ENCODE data around the genes KRT25, KRT10, KRTAP2-3, KRTAP4-12, KRTAP29-1 and KRT16.

DNA sequence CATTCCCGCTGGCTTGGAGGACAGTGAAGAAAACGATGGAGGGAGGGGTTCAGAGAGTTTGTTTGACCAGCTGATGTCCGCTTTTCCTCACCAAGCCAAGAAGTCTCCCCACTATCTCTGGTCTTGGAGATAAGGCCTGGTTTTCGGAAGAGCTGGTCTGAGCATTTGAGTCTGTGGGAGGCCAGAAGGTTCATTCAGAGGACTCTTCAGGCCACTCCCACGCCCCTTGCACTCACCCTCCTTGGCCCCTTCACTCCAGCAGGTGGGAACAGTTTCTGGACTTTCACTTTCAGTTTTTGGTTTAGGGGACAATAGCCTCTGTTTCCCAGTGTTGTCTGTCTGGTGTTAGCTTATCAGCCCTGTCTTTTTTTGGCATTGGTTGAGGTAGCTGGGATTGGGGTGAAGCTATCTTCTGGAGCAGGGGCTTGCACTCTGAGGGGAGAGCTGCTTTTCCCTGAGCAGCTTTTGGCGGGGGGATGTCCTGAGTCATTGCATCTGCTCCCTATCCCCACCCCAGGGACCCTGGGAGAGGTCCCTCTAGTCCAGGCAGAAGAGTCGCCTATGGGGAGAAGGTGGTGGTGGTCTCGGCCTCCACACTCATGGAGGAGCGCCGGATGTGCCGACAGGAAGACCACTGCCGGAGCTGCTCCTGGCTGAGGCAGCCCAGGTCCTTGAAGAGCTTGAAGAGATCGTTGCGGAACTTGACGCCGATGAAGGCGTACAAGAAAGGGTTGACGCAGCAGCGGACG is 10.9 kb downstream of the CCR7 start:
- PRO-cap = no peak
- RAMPAGE, long total RNA, 4 experiments = no peak in any of the 4 experiments

GRCh38 chr17:40556777-40557488 is 8.3 kb downstream of the CCR7 start:
- PRO-cap = bidirectional peak, plus-strand start at chr17:40557133, minus-strand start at chr17:40557074
- RAMPAGE, long total RNA, 4 experiments = no peak in any of the 4 experiments

- PRO-cap = no peak
- RAMPAGE, long total RNA, 4 experiments = no peak in any of the 4 experiments
Observed at GRCh38 chr17:40608485-40609003, 39.1 kb downstream of the SMARCE1 start.

DNA sequence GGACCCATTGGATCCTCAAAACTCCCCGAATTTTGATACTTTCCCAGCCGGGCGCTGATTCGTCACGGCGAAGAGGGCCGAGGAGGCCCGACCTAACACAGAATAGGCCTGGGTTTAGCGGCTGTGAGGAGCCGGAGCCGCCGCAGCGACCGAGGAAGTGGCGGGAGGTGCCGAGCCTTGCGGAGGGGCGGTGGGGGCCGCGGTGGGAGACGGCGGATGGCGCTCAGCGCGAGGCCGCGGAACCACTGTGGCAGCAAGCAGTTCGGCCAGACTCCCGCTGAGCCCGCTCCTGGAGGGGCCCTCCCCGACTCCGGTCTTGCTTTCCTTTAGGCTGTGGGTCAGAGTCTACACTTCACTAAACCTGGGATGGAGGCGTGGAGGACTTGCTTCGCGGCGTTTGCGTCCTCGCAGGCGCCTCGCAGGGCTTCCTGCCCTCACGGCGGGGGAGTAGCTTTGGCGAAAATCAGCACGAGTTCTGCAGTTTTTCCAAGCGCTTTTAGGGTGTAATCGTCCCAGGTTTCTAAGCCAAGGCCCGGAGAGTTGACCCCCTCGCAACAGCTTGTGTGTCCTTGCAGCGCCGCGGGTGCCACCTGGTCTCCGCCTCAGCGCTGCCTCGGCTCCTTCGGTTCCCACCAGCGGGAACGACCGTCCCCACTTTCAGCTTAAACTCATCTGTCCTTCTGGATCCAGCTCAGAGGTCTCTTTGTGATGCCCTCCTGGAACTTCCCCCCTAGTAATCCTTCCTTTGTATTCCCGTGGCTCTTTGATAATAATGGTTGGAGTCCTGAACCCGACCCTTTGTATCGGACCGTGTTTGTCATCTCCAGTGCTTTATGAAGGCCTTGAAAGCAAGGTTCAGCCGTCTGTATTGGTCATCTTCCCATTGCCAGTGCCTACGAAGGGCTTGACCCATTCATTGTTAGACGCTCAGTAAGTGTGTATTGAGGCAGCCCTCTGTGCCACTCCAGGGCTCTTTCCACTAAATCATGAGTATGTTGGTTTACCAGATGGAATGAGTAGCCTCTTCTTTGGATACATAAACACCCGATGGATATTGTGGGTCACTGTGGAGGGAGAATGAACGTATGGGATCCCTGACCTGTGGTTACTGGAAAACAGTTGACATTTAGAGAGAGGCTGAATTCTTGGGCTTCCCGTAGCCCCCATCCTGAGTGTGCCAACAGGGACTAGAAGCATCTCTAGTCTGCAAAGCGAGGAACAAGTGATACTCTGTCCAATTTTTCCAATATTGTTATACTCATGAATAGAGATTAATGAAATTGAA is 805 bp upstream of the SMARCE1 start:
- PRO-cap = bidirectional peak, plus-strand start at position 57 of the sequence, minus-strand start outside the sequence; bidirectional peak, plus-strand start at position 355 of the sequence, minus-strand start at position 302 of the sequence; unidirectional peak, minus-strand start at position 643 of the sequence
- RAMPAGE, long total RNA, 4 experiments = start-site peak on the plus strand in 3 of 4 experiments, centred at positions 82 to 95 of the sequence, 12 to 38 reads per replicate

DNA sequence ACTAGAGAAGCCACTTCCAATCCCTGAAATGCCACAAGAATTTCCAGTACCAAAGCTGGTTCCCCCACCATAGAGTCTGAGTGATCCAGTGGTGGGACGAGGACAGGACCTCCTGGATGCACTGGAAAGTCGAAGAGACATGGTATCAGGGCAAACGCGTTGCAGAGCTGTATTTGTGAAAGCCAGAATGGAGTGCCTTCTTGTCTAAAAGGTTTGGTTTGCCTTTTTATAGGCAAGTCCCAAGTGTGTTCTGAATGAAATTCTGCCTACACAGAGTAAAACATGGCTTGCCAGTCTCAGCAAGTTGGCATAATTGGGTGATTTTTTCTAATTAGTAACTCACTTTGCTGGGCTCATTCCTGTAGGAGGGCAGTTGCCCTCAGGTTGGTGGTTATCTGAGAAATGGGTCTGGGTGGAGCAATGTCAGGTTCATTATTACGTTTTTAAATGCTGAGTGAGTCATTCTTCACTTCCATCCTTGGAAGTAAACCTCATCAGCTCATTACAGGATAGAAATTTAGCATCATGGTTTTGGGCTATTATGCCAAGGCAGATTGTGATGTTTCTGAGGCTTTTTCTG is at the start of gene KRT25:
TSS of gene KRT25 (minus strand) at position 201 of the 580 bp plus-strand sequence.
- PRO-cap = no peak
- RAMPAGE, long total RNA, 4 experiments = no peak in any of the 4 experiments

GRCh38 chr17:40821887-40822983 is at the start of gene KRT10:
KRT10 (minus strand) TSS chr17:40822614.
- PRO-cap = no peak
- RAMPAGE, long total RNA, 4 experiments = no peak in any of the 4 experiments

GRCh38 chr17:40866718-40867210 is 259 bp downstream of the KRT12 start:
- PRO-cap = no peak
- RAMPAGE, long total RNA, 4 experiments = no peak in any of the 4 experiments

DNA sequence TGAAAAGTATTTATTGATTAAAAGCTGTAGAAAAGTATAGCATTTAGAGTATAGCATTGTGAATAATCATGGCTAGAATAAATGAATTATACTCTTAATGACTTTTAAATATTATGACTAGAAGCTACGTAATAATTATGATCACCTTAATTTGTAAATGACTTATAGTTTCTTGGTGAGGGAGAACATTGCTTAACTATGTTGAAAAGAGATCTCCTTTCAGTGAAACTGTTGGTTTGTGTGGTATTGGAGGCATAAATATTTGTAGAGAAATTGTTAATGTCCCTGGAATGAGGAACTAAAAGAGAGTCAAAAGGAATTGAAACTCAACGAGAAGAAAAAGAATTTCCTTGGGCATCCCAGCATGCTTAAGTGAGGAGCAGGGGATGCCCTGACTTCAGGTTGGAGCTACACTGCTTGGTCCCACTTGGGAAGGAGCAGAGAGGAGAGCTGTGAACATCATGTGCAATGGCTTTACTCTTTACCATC is 21.8 kb downstream of the KRT23 start:
- PRO-cap = no peak
- RAMPAGE, long total RNA, 4 experiments = no peak in any of the 4 experiments

DNA sequence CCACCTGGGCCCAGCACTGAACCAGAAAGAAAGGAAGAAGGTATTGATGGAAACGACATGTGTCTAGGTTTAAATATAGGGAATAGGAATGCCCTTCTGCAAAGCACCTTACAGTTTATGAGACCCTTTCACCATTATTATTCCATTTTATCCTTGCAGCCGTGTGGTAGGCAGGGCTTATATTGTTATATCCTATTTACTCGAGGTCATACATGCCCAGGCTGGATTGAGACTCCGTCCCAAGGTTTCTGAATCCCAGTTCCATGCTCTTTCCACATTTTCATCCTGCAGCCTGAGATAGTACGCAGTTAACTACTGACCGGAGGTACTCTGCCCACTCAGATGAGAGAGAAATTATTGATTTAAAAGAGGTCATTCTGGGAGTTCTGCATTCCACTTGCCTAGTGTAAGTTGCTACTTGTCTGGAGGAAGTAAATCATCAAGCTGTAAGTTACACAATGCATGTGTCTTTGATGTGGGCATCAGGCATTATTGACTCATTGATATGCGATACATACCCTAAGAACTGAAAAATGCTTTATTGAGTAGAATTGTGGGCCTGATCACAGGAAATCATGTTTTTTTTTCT is 10.1 kb downstream of the KRT39 start:
- PRO-cap = no peak
- RAMPAGE, long total RNA, 4 experiments = no peak in any of the 4 experiments

DNA sequence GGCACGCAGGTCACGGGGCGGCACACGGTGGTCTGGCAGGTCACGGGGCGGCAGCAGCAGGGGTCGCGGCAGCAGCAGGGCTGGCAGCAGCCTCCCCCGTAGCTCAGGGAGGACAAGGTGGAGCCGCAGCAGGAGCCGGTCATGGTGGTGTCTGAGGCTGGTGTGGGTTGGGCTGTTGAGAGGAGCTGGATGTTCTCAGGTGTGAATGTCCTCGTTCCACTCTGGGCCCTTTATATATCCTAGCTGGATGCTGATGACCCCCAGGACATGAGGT is at the start of gene KRTAP2-3:
TSS of gene KRTAP2-3 (minus strand) at position 207 of the 274 bp plus-strand sequence.
- PRO-cap = no peak
- RAMPAGE, long total RNA, 4 experiments = no peak in any of the 4 experiments

DNA sequence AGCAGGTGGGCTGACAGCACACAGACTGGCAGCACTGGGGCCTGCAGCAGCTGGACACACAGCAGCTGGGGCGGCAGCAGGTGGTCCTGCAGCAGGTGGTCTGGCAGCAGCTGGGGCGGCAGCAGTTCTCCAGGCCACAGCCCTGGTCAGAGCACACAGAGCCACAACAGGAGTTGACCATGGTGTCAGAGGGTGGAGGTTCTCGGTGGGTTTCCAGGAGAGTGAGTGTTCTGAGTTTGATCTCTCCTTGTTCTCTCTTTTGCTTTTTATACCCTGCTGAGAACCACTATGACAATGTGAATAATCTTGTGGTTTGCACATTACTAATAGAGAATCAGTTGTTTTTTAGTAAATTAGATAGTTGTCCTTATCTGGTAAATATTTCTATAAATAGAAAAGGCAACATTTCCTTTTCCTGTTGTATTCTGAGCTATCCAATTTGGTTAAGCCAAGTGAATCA is at the start of gene KRTAP4-12:
TSS of gene KRTAP4-12 (minus strand) at position 241 of the 460 bp plus-strand sequence.
- PRO-cap = no peak
- RAMPAGE, long total RNA, 4 experiments = no peak in any of the 4 experiments

DNA sequence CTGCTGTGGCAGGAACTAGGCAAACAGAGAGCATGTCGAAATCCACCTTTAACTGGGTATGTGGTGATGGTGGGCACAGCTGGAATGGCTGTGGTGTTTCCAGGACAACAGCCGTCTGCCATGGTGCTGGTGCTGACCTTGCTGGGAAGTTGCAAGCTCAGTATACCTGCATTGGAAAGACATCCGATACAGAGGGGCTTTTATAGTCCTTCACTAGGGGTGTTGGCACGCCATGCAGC is at the start of gene KRTAP29-1:
TSS of gene KRTAP29-1 (minus strand) at position 122 of the 239 bp plus-strand sequence.
- PRO-cap = no peak
- RAMPAGE, long total RNA, 4 experiments = no peak in any of the 4 experiments

GRCh38 chr17:41527123-41527452 is 1.0 kb downstream of the KRT19 start:
- PRO-cap = no peak
- RAMPAGE, long total RNA, 4 experiments = no peak in any of the 4 experiments

DNA sequence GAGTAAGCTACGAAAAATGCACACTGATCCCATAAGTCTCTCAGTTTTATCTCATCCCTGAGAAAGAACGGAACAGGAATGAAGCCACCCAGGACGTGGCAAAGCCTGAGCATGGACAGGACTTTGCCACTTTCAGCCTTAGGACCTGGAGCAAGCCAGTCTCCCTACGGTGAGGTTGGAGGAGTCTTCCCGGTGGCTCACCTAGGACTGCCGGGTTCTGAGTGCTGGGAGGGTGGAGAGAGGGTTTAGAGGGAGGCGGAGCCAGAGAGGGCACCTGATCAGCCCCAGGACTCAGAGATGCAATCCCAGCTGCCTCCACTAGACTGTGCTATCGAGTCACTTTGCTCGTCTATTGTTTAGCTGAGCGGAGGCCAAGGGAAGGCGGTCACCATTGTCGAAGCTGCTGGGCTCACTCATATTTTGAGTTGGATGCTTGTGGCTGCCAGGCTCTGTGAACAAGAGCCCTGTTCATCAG is 7.2 kb downstream of the KRT14 start:
- PRO-cap = no peak
- RAMPAGE, long total RNA, 4 experiments = no peak in any of the 4 experiments

DNA sequence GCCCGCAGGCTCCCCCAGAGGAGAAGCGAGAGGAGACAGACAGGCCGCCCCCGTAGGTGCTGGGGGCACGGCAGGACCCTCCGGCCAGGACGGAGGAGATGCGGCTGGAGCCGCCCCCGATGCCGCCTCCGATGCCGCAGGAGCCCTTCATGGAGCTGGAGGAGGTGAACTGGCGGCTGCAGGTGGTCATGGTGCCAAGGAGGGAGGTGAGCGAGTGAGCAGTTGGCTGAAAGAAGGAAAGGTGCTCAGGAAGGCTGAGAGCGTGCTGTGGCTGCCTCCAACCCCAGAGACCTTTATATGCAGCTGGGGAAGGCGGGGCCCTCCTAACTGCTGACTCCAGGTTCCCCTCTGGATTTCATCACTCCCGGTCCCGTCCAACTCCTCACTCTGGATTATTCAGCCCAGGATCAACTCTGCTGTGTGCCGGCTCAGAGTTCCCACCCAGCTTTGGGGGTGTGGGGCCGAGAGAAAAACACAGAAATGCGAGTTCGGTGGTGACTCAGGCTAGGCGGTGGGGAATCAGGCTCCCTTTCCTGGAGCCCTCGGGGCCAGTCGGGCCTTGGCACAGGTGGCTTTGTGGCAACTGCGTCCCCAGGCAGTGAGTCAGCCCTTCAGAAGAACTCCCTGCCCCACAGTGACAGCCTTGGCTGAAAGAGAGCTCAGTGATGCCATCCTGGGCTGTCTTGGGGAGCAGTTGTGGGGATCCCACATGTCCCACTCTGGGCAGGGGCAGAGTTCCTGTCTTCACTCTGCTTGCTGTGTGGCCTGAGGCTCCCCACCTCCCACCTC is at the start of gene KRT16:
TSS of gene KRT16 (minus strand) at position 269 of the 789 bp plus-strand sequence.
- PRO-cap = no peak
- RAMPAGE, long total RNA, 4 experiments = no peak in any of the 4 experiments

DNA sequence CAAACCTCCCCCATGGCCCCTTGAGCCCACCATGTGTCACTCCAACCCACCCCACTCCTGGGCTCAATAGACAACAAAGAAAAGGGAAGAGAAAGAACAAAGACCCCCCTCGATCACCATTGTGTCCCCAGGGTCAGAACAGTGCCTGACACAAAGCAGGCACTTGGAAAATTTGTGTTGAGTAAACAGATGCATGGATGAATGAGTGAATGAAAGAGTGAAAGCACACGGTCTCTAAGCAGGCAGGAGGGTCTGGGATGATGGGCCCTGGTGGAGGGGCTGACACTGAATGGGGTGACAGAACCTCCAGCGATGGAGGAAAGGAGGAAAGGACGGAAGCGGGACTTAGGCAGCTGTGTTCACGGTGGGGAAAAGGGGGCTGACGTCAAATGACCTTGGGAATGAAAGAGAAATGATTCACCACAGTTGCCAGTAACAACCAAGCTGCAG is 6.9 kb upstream of the GAST start:
- PRO-cap = no peak
- RAMPAGE, long total RNA, 4 experiments = no peak in any of the 4 experiments

DNA sequence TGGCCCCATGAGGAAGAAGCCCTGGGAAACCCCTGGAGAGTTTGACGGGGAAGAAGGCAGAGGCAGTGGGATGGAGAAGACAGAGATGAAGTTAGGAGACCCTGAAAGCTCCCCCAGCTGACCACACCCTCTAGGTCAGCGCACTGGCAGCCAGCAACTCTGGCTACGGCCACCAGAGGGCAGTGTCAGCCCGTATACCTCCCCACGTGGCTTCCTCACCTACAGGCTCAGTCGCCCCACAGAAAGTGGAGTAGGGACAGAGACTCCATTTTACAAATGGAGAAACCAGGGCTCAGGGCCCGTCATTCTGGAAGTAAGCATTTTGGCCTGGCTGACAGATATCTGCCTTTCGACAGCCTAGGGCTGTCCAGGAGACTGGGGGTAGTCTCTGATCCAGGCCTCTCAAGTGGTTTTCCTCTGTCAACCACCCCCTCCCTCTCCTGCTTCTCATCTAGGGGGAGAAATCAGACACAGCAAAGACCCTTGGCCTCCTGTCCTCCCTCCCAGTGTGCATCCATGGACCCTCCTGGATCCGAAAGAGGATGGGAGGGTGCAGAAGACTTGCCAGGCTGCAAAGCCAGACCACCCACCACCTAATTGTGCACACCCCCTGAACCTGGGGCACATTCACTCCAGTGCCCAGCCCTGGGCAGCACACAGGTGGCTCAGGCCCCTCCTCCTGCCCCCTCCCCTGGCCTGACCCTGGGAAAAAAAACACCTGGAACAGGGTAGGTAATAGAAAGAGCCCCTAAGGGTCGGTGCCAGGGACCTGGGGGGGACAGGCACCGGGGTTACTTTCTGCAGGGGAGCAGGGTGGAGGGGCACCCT is 3.8 kb upstream of the HAP1 start:
- PRO-cap = no peak
- RAMPAGE, long total RNA, 4 experiments = no peak in any of the 4 experiments

DNA sequence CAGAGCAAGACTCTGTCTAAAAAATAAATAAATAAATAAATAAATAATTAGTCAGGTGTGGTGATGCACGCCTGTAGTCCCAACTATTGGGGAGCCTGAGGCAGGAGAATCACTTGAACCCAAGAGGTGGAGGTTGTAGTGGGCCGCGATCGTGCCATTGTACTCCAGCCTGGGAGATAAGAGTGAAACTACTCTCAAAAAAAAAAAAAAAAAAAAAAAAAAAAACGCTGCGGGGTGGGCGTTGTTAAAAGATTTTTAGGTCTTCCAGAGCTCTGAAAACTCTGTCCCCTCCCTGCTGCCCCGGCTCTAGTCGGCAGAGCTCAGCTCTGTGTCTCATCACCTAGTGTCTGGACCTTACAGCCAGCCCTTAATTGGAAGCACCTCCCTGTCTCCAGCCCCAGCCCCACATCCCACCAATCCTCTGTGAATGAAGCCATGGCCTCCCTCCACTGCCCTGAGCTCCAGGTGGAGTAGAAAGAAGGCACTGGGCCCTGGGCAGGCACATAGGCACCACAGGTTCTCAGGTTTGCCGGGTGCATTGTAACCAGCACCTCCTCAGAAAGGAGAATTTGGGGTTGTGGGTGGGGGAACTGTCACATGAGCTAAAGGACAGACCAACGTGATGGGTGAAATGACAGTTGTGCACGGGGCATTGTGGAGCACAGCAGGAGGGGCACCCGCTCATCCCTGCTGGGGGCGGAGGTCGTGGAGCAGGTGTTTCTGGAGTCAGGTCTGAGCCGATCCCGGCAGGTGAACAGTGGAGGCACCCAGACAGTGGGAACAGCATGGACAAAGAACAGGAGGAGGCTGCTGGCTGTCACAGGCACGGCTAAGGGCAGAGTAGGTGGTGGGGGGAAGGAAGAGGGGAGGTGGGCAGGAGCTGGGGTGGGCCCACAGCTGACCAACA is 19.1 kb upstream of the HAP1 start:
- PRO-cap = no peak
- RAMPAGE, long total RNA, 4 experiments = no peak in any of the 4 experiments

DNA sequence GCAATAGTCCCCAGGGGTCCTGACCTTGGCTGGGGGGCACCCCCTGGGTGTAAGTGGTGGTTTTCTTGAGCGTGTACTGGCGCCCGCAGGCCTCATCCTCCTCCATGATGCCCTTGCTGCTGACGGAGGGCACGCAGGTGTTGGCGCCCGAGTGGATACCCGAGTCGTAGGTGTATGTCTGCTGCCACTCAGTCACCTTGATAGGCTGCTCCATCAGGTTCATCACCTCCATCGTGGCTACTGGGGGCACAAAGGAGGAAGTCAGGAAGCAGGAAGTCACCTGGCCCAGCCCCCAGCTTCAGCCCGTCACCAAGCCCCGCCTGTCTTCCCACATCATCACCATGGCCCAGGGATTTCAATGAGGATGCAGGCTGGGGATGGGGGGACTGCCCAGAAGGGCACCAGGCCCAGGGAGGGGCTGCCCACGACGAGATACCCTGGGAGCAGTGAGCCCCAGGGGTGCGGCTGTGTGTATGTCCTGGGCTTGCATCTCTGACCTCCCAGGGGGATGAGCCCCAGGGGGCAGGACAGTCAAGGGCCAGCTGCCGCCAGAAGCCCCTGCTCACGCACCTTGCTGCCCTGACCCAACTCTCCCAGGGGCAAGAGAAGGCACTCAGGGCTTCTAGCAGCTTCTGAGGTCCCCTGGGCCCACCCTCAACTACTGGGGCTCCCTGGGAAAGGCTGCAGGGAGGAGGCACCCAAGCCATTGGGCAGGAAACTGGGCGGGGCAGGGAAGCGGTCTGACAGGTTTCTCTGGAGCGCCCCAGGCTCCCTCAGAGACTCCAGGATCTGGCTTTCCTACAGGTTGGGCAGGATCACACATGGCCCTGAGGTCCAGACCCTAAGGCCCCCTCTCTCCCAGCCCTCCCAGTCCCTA is 14.7 kb downstream of the JUP start:
- PRO-cap = no peak
- RAMPAGE, long total RNA, 4 experiments = no peak in any of the 4 experiments

GRCh38 chr17:41895905-41896198 is 22.9 kb downstream of the ACLY start:
- PRO-cap = bidirectional peak, plus-strand start at chr17:41896002, minus-strand start at chr17:41895693
- RAMPAGE, long total RNA, 4 experiments = no peak in any of the 4 experiments